ENCODE measurements around the genes TBC1D20 and STK35.

DNA sequence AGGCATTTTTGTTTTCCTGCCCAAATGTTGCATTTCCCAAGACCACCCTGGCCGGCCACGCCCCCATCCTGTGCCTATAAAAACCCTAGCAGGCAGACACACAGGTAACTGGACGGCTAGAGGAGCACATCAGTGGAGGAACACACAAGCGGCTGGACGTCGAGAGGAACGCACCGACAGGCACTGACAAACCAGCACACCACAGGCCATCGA is 7.8 kb downstream of the ZCCHC3 start:
- RRBS, 2 experiments: no CpG with 5 or more reads among the region's 9 CpGs
CAGE:
- cytosol, long polyA minus RNA: no peak
- cytosol, long polyA plus RNA: no peak
- long polyA plus RNA: no peak
- nucleus, long polyA minus RNA: no peak
- nucleus, long polyA plus RNA: no peak

DNA sequence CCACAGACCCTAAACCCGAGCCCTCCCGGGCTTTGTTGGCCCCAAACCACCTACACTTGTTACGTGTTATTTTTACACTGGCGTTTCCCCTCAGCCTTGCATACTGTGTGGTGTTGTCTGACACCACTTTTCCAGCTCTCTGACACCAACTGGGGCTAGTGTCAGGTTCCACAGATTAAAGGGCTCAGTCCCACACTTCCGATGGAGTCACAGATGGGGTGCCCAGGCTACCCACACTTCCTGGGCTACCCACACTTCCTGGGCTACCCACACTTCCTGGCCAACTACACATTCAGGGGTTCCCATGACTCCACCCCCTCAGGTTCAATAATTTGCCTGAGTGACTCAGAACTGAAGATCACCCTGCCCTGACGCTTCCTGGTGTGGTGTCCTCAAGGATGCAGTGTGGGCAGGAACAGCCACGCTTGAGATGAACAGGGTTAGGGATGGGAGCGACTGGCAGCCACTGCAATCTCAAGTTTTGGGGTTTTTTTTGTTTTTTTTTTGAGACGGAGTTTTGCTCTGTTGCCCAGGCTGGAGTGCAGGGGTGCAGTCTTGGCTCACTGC is 25.5 kb downstream of the RBCK1 start:
- RRBS, 2 experiments: no CpG with 5 or more reads among the region's 9 CpGs
CAGE:
- cytosol, long polyA minus RNA: no peak
- cytosol, long polyA plus RNA: no peak
- long polyA plus RNA: no peak
- nucleus, long polyA minus RNA: no peak
- nucleus, long polyA plus RNA: no peak

- RRBS, 2 experiments: 1 to 2% methylated on average over 8 to 23 of the region's 75 CpGs
CAGE:
- cytosol, long polyA minus RNA: start-site peak on the minus strand at chr20:462494-462519, 269 reads
- cytosol, long polyA plus RNA: start-site peak on the minus strand at chr20:462494-462545, 256 and 378 reads in 2 replicates
- long polyA plus RNA: start-site peak on the minus strand at chr20:462487-462504, 86 and 60 reads in 2 replicates
- nucleus, long polyA minus RNA: no peak
- nucleus, long polyA plus RNA: start-site peak on the minus strand at chr20:462494-462523, 426 and 590 reads in 2 replicates
These were observed at the start of gene TBC1D20 for GRCh38 chr20:462183-462765. TBC1D20 (minus strand) TSS chr20:462533.

DNA sequence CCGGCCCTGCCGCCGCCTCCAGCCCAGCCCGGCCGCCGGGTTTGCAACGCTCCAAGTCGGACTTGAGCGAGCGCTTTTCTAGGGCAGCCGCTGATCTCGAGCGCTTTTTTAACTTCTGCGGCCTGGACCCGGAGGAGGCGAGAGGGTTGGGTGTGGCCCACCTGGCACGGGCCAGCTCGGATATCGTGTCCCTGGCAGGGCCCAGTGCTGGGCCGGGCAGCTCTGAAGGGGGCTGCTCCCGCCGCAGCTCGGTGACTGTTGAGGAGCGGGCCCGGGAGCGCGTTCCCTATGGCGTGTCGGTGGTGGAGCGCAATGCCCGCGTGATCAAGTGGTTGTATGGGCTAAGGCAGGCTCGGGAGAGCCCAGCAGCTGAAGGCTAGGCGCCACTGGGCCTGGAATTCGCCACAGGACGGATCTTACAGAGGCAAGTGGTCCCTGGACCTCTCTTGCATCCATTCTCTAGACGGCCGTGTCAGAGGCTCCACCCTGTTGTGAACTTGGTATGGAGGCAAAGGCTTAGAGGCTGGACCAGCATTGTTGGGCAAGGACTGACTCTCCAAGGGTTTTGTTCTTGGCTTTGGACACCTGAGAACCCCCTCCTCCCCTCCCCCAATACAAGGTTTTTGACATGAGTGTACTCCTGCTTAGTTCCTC is 11.9 kb downstream of the FAM110A start:
- RRBS, 2 experiments: 95% methylated on average over 16 of the region's 38 CpGs
CAGE:
- cytosol, long polyA minus RNA: no peak
- cytosol, long polyA plus RNA: no peak
- long polyA plus RNA: no peak
- nucleus, long polyA minus RNA: no peak
- nucleus, long polyA plus RNA: no peak

DNA sequence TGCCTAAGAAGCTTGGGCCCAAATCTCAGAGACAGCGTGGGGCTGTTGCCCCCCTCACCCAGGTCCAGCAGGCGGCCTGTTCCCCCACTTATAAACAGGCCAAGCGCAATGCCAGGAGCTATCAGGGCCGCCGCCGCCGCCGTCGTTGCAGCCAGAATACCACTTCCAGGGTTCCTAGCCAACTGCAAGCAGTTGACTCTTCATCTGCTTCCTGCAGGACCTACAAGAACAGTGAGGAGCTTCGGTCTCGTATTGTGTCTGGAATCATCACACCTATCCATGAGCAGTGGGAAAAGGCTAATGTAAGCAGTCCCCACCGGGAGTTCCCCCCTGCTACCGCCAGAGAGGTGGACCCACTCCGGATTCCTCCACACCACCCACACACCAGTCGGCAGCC is 16.5 kb downstream of the PSMF1 start:
- RRBS, 2 experiments: 97 to 100% methylated on average over 2 of the region's 15 CpGs
CAGE:
- cytosol, long polyA minus RNA: no peak
- cytosol, long polyA plus RNA: no peak
- long polyA plus RNA: no peak
- nucleus, long polyA minus RNA: no peak
- nucleus, long polyA plus RNA: no peak

DNA sequence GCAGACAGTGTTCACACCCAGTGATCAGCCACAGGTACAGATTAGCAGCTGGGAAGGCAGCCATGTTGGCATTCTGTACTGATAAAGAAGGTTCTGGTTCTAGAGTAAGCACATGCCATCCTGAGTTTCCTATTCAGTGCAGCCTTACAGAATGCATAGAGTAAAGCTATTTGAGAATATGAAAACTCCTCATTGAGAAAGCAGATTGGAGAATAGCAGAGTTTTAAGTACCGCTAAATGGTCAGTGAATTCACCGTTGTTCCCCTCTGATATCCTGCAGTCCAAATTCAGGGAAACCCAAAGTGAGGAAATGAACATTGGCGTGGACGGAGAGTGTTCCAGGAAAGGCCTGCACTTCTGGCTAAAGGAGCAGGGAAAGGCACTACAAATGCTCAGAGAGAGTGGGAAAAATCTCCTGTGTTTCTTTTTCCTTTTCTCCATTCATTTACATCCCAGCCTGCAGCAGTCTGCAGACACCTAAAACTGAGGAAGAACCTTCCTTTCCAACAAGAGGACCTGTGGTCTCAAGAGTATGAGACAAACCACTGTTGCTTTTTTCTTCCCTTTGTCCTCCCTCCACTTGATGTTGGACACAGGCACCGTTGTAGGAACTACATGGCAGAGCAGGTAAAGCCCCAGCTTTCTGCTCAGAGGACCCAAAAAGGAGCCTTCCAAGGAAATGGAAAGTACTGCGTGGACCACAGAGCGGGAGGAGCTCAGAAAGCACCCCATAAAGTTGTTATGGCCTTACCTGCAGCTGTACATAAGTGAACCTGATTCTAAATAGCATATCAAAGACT is 29.7 kb downstream of the TMEM74B start:
- RRBS, 2 experiments: no CpG with 5 or more reads among the region's 7 CpGs
CAGE:
- cytosol, long polyA minus RNA: no peak
- cytosol, long polyA plus RNA: no peak
- long polyA plus RNA: no peak
- nucleus, long polyA minus RNA: no peak
- nucleus, long polyA plus RNA: no peak

DNA sequence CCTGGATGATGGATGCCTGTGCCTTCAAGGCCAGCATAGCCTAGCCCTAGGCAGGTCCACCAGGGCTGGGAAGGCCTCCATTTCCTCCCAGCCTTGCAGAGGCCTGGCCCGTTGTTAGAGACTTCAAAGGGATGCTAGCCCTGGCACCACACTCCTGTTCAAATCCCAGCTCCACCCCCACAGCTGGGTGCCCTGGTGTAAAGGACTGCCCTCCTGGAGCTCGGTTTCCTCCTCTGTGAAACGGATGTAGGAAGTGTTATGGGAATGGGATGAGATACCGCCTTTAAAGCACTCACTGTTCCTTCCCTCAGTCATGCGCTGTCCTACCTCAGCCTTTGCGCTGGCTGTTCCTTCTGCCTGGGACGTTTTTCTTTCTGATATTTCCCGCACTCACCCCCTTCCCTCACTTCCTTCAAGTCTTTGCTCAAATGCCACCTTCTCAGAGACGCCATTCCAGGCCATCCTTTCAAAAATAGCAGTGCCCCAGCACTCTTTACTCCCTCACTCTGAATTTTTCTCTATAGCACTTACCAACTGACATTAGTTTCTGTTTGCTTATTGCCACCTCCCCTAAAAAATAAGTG is 2.0 kb upstream of the TMEM74B start:
- RRBS, 2 experiments: no CpG with 5 or more reads among the region's 9 CpGs
CAGE:
- cytosol, long polyA minus RNA: no peak
- cytosol, long polyA plus RNA: no peak
- long polyA plus RNA: start-site peak on the minus strand centred at position 178 of the sequence, 161 bp wide, 26 and 12 reads in 2 replicates
- nucleus, long polyA minus RNA: no peak
- nucleus, long polyA plus RNA: start-site peak on the minus strand centred at position 133 of the sequence, 88 bp wide, 40 and 82 reads in 2 replicates

GRCh38 chr20:1391558-1392414 is 1.1 kb downstream of the FKBP1A start:
- RRBS, 2 experiments: no CpG with 5 or more reads among the region's 16 CpGs
CAGE:
- cytosol, long polyA minus RNA: no peak
- cytosol, long polyA plus RNA: no peak
- long polyA plus RNA: no peak
- nucleus, long polyA minus RNA: no peak
- nucleus, long polyA plus RNA: no peak

DNA sequence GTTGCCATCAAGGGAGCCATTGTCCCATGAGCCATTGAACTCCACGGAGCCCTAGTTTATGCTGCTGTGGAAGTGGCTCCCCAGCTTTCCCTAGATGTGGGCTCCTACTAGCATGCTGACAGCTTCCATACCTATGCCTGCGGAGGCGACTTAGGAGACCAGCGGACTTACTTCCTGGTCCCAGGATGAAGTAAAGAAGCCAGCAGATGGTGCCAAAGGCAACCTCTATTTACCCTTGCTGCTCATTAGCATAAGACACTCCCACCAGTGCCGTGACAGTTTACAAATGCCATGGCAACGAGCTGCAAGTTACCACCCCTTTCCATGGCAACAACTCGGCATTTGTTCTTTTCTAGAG is 30.9 kb upstream of the FKBP1A start:
- RRBS, 2 experiments: no CpG with 5 or more reads among the region's 7 CpGs
CAGE:
- cytosol, long polyA minus RNA: no peak
- cytosol, long polyA plus RNA: no peak
- long polyA plus RNA: no peak
- nucleus, long polyA minus RNA: no peak
- nucleus, long polyA plus RNA: no peak

GRCh38 chr20:1465857-1466754 is 543 bp downstream of the NSFL1C start:
- RRBS, 2 experiments: 1% methylated on average over 26 of the region's 63 CpGs
CAGE:
- cytosol, long polyA minus RNA: no peak
- cytosol, long polyA plus RNA: no peak
- long polyA plus RNA: no peak
- nucleus, long polyA minus RNA: no peak
- nucleus, long polyA plus RNA: no peak

GRCh38 chr20:1478392-1478950 is 11.8 kb upstream of the NSFL1C start:
- RRBS, 2 experiments: no CpG with 5 or more reads among the region's 7 CpGs
CAGE:
- cytosol, long polyA minus RNA: no peak
- cytosol, long polyA plus RNA: no peak
- long polyA plus RNA: no peak
- nucleus, long polyA minus RNA: no peak
- nucleus, long polyA plus RNA: no peak

GRCh38 chr20:1816195-1816737 is 78.9 kb upstream of the SIRPA start:
- RRBS, 2 experiments: no CpG with 5 or more reads among the region's 5 CpGs
CAGE:
- cytosol, long polyA minus RNA: no peak
- cytosol, long polyA plus RNA: no peak
- long polyA plus RNA: no peak
- nucleus, long polyA minus RNA: no peak
- nucleus, long polyA plus RNA: no peak

GRCh38 chr20:1839824-1840529 is 55.2 kb upstream of the SIRPA start:
- RRBS, 2 experiments: no CpG with 5 or more reads among the region's 14 CpGs
CAGE:
- cytosol, long polyA minus RNA: no peak
- cytosol, long polyA plus RNA: no peak
- long polyA plus RNA: no peak
- nucleus, long polyA minus RNA: no peak
- nucleus, long polyA plus RNA: no peak

DNA sequence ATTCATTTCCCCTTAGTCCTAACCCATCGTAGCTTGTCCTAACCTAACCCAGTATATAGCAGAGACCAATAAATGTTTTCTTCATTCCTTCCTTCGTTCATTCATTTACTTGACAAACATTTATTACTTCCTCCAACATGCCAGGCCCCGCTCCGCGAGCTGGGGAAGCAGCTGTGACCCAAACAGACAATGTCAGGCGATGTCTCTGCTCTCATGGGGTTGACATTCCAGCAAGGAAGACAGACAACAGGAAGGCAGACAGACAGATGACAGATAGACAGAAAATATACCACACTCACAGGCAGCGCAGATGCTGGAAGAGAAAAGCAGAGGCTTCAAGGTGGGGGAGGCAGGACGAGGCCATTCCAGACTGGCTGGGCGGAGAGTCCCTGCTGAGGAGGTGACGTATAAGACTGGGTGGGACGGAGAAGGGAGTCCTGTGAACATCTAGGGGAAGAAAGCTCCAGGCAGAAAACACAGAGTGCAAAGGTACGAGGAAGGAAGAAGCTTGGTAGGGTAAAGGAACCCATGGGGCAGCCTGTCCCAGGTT is 33.7 kb upstream of the SIRPA start:
- RRBS, 2 experiments: no CpG with 5 or more reads among the region's 12 CpGs
CAGE:
- cytosol, long polyA minus RNA: no peak
- cytosol, long polyA plus RNA: no peak
- long polyA plus RNA: no peak
- nucleus, long polyA minus RNA: no peak
- nucleus, long polyA plus RNA: no peak

DNA sequence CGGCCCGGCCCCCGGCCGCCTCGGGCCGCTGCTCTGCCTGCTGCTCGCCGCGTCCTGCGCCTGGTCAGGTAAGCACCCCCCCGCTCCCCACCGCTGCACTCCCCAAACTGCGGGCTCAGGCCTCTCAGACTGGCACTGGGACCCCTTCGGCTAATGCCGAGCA is 133 bp downstream of the SIRPA start:
- RRBS, 2 experiments: no CpG with 5 or more reads among the region's 15 CpGs
CAGE:
- cytosol, long polyA minus RNA: no peak
- cytosol, long polyA plus RNA: no peak
- long polyA plus RNA: no peak
- nucleus, long polyA minus RNA: no peak
- nucleus, long polyA plus RNA: no peak

GRCh38 chr20:1904153-1904526 is 8.9 kb downstream of the SIRPA start:
- RRBS, 2 experiments: no CpG with 5 or more reads among the region's 8 CpGs
CAGE:
- cytosol, long polyA minus RNA: no peak
- cytosol, long polyA plus RNA: no peak
- long polyA plus RNA: no peak
- nucleus, long polyA minus RNA: no peak
- nucleus, long polyA plus RNA: no peak

DNA sequence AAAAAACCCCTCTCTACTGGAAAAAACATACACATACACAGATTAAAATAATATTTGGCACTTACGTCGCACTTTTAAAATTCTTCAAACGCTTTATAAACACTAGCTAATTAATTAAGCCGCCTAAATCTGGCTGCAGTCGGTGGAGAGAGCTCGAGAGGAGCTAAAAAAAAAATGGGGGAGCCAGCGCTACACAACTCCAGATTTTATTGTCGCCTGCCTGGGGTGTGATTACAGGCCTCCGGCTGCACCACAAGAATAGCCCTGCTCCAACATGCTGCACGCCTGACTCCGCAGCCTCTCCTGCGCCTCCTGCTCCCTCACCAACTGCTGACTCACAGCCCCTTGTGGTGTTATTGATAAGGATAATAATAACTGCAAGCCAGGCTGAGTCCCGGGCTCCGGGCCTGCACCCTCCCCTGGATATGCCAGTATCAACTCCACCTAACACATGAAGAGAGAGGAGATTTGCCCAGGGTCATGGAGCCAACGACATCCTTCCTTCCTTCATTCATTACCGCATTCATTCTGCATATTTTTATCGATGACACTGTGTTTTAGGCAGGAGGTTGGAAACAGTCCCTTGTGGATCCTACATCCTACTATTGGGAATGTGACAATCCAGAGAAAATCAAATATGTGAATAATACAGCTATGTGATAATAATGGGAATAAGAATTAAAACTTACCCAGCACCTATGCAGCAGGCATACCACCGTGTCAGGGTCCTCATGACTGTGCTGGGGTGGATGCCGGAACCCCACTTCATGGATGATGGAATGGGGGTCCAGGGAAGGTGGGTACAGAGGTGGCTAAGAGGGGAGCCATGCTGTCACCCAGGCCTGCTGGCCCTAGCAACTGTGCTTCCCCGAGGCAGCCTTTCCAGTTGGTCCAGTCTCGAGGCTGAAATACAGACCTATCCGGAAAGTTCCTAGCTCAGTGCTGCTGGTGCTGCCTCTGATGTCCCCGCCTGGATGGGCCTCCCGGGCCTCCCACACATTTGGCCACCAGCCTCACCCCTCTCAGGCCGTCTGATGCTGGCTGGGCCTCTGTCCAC is 17.1 kb downstream of the SIRPA start:
- RRBS, 2 experiments: 88 to 95% methylated on average over 3 of the region's 25 CpGs
CAGE:
- cytosol, long polyA minus RNA: no peak
- cytosol, long polyA plus RNA: no peak
- long polyA plus RNA: no peak
- nucleus, long polyA minus RNA: no peak
- nucleus, long polyA plus RNA: no peak

- RRBS, 2 experiments: 2% methylated on average over 36 to 38 of the region's 92 CpGs
CAGE:
- cytosol, long polyA minus RNA: start-site peak on the plus strand at chr20:2101941-2102034, 15 reads
- cytosol, long polyA plus RNA: no peak
- long polyA plus RNA: start-site peak on the plus strand at chr20:2101929-2102044, 41 and 38 reads in 2 replicates
- nucleus, long polyA minus RNA: no peak
- nucleus, long polyA plus RNA: start-site peak on the plus strand at chr20:2101920-2102031, 14 and 24 reads in 2 replicates
These were observed at the start of gene STK35 for GRCh38 chr20:2101441-2102491. STK35 (plus strand) TSS chr20:2101827.

- RRBS, 2 experiments: 5 to 10% methylated on average over 37 of the region's 103 CpGs
CAGE:
- cytosol, long polyA minus RNA: no peak
- cytosol, long polyA plus RNA: no peak
- long polyA plus RNA: no peak
- nucleus, long polyA minus RNA: no peak
- nucleus, long polyA plus RNA: no peak
These were observed 88.4 kb upstream of the TGM3 start for GRCh38 chr20:2206905-2208200.

GRCh38 chr20:2221936-2222269 is 73.9 kb upstream of the TGM3 start:
- RRBS, 2 experiments: no CpG with 5 or more reads among the region's 2 CpGs
CAGE:
- cytosol, long polyA minus RNA: no peak
- cytosol, long polyA plus RNA: no peak
- long polyA plus RNA: no peak
- nucleus, long polyA minus RNA: no peak
- nucleus, long polyA plus RNA: no peak